Metastatic Lung Carcinoma in the Adrenal Gland (tissue), 1 donor: Measurements from ENCODE around the genes PLOD3 and CLDN15.

DNA sequence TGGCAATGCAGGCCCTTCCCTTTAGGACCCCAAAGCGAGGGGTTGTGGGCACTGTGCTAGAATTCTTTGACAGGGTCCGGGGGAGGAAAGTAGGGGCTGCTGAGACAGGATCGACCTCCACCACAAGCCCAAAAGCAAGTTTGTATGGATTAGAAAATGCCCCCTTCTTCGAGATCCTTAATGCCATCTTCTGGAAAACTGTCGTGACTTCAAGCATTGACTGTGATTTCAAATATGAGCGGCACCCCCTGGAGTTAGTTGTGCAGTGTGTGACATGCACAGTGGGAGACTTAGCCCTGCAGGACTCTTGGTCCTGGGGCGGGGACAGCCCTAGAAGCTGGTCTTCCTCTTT is 6.6 kb upstream of the SPACDR start:
- PRO-cap: no peak

- PRO-cap: no peak
Measured at GRCh38 chr7:100493861-100494536, 10.3 kb downstream of the NYAP1 start.

DNA sequence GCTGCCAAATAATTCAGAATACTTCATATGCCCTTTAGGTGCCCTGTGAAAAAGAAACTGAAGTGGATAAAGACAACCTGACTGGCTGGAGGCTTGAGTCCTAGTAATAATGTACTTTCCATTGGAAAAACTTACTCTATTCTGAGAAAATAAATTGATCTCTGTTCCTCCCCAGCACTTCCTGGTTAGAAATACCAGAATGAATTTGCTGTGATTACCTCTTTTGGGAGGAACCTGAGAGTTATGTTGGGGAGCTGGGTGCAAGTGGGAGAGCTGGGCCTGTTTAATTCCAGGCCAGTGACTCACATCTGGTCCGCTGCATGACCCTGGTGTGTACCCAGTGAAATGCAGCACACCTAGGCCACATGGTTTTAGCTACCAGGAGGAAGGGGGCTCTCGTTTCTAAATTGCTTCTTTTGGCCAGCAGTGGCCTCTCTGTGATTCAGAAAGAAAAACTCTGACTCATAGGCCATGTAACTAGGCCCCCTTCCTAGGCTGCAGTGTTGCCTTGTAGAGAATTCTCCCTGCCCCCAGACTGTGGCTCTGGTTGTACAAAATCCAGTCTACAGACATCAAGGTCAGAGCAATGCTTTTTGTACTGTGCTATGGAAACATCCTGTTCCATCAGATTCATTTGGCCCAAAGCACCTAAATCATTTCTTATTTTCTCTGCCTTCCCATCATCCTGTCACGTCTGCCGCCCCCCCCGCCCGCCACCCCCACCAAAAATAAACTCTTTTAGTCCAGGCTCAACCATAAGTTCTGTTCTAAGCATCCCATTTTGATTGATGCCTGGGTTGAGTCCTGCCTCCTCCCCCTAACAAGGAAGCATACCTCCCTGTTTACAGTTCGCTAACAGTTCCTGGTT is 6.7 kb downstream of the AGFG2 start:
- PRO-cap: no peak

GRCh38 chr7:100546329-100546995 is 7.5 kb downstream of the AGFG2 start:
- PRO-cap: no peak

DNA sequence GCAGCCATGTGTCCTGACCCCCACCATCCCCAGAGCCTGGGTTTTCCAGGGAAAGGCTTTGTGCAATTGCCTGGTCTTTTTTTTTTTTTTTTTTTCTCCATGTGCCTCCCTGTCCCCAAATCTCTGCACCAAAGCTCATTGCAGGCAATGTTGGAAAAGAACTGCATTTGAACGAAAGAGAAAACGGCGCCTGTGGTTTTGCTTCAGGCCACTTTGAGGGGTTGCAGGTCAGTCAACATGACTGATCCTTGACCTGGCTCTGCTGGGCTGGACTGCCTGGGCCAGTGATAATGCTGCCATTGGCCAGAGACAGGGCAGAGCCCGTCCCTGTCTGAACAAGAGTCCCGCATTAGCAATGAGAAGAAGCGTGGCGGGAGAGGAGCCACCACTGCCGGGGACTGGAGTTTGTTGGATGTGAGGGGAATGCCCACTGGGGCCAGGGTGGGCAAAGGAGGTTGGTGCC is 7.9 kb downstream of the SAP25 start:
- PRO-cap: no peak

DNA sequence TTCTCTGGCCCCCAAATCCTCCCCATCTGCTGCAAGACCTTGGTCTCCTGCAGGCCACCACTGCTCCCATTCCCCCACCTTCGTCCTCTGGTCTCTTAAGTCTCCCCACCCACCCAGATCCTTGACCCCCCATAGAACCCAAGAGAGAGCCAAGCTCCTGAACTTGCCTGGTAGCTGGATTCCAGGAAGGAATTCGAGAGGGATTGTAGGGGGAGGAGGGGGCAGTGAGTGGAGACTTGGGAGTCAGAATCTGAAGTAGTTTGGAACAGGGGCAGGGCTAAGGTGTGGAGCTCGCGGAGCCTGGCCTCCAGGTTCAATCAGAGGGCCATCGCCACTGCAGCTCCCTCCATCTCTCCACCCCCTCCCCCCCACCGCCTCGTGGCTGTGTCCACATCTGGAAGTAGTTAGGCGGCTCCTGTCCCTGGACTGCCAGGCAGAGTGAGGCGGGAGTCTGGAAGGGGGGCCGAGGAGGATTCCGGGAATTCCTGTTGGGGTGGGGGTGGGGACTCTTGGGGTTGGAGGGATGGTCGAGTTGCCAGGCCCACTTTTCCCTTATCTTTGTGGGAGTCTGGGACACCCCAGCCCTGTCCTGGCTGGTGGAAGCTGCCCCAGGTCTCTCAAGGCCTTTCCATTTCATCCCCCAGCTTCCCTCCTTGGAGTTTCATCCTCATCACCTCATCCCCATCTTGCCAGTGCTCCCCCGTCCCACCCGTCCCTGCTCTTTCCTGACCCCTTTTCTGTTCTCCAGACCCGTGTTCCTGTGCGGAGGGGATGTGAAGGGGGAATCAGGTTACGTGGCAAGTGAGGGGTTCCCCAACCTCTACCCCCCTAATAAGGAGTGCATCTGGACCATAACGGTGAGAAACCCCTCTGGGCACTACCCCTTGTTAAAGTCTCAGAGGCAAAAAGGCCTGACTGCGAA is 780 bp downstream of the PCOLCE start:
- PRO-cap: no peak

DNA sequence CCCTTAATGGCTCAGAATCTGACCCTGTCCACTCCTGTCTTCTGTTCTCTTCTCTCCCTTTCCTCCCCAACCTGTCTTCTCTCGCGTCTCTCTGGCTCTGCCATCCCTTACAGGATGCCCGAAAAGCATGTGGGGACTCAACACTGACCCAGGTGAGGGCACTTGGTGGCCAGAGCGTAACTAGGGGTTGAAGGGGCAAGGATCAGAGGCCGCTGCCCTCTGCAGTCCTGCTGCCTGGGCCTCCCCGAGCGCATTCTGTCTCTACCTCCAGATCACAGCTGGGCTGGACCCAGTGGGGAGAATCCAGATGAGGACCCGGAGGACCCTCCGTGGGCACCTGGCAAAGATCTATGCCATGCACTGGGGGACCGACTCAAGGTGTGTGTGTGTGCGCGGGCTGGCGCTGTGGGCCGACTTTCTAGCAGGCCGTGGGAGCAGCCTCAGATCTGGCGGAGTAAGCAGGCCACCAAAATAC is 2.9 kb downstream of the GNB2 start:
- PRO-cap: no peak

DNA sequence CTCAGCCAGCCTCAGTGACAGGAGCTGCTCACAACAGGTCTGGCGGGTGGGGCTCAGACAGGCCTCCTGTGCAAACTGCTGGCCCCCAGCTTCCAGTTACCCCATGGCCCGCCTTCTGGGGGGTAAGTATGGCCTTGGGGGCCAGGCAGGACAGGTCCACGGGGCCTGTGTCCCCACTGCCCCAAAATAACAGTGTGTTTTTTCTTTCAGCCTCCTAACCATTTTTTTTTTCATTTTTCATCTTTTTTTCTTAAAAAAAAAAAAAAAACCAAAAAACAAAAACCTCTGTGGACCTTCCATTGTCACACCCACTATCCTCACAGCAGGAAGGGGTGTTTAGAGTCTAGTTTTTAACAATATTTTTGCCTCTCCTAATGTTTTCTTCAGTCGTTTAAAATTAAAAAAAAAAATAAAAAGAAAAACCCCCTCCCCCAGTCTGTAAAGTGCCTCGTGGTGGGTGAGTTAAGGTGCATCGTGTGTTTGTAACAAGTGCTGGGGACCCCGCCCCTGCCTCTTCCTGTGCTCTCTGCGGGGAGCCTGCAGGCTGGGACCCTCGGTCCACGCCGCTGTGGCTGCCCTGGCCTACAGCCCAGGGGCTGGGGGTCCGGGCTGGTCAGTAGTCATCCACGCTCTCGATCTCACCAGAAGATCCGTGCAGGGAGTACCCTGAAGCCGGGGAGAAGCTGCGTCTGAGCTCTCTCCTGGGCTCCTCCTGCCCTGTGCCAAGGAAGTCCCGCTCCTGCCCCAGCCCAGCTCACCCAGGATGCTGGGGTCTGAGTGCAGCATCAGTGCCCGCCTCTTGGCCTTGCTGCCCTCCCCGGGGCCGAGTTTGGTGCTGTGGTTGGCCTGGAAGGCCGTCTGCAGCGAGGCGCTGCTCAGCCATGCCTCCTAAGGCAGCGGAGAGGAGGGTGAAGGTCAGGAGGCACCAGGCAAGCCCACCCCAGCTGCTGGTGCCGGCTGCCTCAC is 7.8 kb downstream of the GNB2 start:
- PRO-cap: no peak

- PRO-cap: no peak
Measured at GRCh38 chr7:100687166-100688361, 6.5 kb downstream of the GIGYF1 start.

- PRO-cap: bidirectional peak, plus-strand start at chr7:100827006, minus-strand start at chr7:100826779
Measured at GRCh38 chr7:100826624-100827332, 545 bp downstream of the EPHB4 start.

DNA sequence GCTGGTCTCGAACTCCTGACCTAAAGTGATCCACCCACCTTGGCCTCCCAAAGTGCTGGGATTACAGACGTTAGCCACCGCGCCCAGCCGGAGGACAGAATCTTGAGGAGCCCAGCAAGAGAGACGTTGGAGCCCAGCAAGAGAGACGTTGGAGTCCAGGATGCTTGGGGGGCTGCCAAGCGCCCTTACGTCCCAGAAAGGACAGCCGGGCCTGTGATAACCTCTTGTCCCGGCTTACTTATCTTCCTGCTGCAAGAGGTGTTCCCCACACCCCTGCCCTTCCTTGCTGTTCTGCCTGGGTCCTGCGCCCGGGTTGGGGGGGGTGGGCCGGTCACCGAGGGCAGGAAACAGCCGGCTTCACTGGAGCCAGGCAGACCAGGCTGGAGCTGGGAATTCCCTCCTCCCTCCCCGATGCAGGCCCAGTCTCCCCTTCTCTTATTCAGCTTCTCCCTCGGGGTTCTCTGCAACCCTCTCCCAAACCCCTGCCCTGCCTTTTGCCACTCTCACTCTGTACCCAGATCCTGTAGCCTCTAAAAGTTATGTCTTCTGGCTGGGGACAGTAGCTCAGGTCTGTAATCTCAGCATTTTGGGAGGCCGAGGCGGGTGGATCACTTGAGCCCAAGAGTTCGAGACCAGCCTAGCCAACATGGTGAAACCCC is 2.0 kb upstream of the EPHB4 start:
- PRO-cap: no peak

DNA sequence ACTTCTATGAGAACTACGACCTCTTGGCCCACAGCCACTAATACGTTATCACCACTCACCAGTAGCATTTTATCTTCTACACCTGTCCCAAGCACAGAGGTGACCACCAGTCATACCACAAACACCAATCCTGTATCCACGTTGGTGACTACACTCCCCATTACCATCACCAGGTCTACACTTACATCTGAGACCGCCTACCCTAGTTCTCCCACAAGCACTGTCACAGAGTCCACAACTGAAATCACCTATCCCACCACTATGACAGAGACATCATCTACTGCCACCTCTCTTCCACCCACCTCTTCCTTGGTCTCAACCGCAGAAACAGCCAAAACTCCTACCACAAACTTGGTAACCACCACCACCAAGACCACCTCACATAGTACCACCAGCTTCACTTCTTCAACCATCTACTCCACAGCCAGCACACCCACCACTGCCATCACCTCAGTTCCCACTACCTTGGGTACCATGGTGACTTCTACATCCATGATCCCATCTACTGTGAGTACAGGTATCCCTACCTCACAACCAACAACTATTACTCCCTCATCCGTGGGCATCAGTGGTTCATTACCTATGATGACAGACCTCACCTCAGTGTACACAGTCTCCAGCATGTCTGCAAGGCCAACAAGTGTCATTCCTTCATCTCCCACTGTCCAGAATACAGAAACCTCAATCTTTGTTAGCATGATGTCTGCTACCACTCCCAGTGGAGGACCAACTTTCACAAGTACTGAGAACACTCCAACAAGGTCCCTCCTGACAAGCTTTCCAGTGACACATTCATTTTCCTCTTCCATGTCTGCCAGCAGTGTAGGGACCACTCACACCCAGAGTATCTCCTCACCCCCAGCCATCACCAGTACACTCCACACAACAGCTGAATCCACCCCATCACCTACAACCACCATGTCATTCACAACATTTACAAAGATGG is 6.9 kb downstream of the MUC3A start:
- PRO-cap: no peak

DNA sequence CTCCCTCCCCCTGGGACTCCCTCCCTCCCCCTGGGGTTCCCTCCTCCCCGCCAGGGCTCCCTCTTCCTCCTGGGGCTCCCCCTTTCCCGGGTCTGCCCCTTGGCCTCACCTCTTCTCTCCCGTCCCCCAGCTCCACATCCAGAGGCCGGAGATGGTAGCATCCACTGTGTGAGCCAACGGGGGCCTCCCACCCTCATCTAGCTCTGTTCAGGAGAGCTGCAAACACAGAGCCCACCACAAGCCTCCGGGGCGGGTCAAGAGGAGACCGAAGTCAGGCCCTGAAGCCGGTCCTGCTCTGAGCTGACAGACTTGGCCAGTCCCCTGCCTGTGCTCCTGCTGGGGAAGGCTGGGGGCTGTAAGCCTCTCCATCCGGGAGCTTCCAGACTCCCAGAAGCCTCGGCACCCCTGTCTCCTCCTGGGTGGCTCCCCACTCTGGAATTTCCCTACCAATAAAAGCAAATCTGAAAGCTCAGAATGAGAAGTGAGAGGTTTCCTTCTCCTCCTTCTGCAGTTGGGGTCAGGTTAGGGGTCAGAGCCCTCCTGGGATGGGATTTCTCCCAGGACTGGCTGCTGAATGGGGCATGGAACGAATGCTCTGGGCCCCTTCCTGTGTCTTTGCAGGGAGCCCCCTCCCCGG is 1.3 kb upstream of the MUC17 start:
- PRO-cap: no peak

- PRO-cap: no peak
Measured at GRCh38 chr7:101093957-101094400, 8.7 kb downstream of the TRIM56 start.

GRCh38 chr7:101126099-101126310 is 899 bp upstream of the SERPINE1 start:
- PRO-cap: no peak

- PRO-cap: no peak
Measured at GRCh38 chr7:101127448-101127951, 596 bp downstream of the SERPINE1 start.

GRCh38 chr7:101130187-101130842 is 3.4 kb downstream of the SERPINE1 start:
- PRO-cap: no peak

DNA sequence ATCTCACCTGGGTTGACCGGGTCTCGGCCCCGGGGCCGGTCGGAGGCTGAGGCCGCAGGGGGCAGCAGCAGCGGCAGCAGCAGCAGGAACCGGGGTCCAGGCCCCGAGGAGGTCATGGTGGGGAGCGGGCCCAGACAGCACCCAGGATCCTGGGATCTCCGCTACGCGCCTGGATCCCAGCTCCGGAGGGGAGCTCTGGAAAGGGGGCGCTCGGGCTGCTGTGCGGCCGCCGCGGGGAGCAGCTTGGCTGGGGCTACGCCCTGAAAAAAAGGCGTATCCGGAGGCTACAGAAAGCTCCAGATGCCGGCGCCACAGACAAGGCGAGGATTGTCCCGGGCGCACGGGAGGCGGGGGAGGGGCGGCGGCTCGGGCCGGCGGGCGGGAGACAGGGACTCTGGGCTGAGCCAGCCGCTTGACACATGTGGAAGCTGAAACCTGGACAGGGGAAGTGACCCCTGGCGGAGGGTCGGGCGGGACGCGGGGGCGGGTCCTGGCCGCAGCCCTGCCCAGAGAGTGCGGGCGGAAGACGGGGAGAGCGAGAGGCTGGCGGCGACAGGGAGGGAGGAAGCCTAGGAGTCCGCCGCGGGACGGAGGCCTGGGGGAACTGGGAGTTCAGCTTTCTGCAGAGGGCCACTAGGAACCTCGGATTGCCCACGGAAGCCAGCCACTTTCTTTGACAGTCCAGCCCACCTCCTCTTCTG is at the start of gene PLOD3:
Gene PLOD3, minus strand, starts transcription at position 423 of the 701 bp plus-strand sequence.
- PRO-cap: bidirectional peak, plus-strand start at position 538 of the sequence, minus-strand start at position 421 of the sequence

- PRO-cap: no peak
Measured at GRCh38 chr7:101237532-101238423, at the start of gene CLDN15. Gene CLDN15 (minus strand): TSS chr7:101237802.

DNA sequence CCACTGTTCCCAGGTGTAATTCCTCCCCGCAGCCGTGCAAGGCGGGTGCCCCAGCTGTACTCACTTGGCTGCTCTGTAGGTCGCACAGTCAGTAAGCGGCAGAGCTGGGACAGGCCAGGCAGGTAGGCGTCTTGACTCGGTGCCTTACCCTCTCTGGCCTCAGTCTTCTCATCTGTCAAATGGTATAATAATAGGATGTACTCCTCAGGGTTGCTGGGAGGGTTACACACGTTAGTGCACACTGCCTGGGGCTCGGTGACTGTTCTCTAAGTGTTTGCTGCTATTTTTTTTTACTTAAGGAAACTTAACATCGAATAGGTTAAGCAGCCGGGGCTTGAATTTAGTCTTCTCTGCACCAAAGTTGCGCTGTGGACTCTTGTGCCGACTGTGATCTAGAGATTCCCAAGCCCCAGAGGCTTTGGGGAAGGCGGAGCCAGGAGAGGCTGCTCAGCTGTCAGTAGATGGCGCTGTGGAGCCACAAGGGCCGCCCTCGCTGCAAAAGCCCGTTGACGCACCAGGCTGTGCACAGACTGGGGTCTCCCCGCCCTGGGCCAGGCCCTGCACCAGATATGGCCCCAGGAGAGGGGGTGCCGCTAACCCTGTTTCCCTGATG is 26.9 kb downstream of the MYL10 start:
- PRO-cap: no peak